SJCRH30 (cell line): ENCODE data around the gene KRT72.

DNA sequence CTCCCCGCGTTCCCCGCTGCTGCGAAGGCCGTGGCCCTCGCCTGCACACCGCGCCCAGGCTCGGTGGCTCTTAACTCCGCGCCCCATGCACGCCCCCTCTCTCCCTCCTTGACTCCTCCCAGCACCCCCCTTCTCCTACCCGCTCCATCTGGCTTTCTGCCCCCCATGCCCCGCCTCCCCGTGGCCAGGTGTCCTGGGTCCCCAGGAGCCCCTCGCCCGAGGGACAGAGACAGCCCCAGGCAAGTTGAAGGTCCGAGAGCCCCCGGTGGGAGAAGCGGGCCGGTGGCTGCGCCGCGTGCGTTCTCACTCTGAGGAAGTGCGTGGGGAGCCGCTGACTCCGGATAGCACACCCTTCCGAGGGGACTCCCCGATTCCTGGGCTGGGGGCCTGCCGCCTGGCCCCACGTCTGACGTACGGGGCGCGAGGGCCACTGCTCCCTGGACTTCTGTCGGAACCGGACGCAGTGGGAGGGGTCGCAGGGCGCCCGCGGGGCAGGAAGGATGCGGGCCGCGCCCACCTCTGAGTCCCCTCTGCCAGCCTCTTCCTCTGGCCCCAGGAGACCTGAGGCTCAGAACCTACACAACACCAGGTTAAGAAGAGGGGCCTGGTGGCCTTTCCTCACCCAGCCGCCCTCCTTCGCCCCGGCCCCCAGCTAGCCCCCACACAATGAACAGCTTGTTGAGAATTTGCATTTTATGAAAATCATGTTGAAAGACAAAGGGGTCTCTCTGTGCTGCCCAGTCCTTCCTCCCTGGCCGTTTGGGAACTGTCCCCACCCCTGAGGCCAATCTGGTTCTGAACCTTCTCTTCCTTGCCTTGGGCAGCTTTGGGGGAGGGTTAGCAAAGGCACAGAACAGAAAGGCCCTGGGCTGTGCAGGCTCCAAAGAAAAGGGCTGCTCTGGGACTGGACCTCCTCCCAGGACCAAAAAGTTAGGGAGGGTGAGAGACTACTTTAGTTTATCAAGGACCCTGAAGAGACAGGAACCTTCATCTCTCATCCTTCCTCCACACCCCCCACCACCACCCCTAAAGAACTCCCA is 975 bp downstream of the TAMALIN start:
- RAMPAGE, long total RNA, result no peak

DNA sequence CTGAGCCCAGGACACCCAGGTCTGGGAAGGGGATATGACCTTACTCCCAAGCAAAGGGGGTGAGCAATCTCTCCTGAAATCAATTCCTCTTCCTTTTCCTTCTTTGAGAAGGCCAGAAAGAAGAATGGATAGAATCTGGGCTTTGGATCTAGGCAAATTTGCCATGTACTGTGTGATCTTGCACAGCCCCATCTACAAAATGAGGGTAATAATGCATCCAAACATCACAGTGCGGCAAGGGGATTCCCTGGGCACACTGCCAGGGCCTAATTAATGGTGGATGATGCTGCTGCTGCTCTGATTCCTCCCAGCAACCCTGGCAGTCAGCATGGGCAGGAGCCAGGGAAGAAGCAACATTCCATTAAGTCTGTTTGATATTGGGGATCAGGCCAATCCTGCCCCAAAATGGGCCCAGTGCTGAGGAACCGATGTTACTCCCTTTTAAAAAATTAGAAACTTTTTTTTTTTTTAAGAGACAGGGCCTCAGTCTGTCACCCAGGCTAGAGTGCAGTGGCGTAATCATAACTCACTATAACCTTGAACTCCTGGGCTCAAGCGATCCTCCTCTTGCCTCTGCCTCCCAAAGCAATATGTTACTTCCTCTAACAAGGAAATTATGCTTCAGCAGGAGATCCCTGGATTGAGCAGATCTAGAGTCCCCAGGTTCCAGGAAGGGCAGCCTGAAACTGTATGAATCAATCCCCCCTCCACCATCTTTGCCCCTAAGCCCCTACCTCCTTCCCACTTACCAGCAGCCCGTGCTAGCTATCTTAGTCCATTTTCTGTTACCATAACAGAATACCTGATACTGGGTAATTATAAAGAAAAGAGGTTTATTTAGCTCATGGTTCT is 4.6 kb downstream of the TAMALIN start:
- RAMPAGE, long total RNA, result no peak

GRCh38 chr12:52022998-52023268 is 16.2 kb downstream of the TAMALIN start:
- RAMPAGE, long total RNA, result no peak

GRCh38 chr12:52044883-52045285 is 6.4 kb upstream of the NR4A1 start:
- RAMPAGE, long total RNA, result no peak

DNA sequence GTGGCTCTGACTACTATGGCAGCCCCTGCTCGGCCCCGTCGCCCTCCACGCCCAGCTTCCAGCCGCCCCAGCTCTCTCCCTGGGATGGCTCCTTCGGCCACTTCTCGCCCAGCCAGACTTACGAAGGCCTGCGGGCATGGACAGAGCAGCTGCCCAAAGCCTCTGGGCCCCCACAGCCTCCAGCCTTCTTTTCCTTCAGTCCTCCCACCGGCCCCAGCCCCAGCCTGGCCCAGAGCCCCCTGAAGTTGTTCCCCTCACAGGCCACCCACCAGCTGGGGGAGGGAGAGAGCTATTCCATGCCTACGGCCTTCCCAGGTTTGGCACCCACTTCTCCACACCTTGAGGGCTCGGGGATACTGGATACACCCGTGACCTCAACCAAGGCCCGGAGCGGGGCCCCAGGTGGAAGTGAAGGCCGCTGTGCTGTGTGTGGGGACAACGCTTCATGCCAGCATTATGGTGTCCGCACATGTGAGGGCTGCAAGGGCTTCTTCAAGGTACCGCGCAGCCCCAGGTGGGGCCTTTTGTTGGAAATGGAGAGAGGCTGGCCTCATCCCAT is 3.5 kb downstream of the NR4A1 start:
- RAMPAGE, long total RNA, result no peak

DNA sequence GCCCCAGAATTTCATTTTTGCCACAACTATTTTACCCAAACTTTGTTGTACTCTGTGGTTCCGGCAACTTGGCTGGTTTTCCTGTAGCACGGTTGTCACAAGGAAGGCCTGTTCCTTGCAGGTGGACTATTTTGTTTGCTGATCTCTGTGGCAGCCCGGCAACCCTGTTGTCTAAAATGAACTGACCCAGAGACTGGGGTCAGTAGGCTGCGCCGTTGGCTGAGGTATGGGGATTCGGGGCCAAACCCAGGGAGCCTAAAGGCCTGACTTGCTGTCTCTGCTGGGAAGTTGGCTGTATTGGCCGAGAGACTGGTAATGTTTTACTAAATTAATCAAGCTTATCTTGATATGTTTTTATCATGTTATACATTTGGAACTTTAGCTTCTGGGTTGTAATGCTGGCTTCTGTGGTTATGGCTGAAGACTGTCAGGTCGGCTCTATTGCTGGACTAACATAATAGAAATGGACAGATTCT is 13.9 kb downstream of the SMIM41 start:
- RAMPAGE, long total RNA, result no peak

DNA sequence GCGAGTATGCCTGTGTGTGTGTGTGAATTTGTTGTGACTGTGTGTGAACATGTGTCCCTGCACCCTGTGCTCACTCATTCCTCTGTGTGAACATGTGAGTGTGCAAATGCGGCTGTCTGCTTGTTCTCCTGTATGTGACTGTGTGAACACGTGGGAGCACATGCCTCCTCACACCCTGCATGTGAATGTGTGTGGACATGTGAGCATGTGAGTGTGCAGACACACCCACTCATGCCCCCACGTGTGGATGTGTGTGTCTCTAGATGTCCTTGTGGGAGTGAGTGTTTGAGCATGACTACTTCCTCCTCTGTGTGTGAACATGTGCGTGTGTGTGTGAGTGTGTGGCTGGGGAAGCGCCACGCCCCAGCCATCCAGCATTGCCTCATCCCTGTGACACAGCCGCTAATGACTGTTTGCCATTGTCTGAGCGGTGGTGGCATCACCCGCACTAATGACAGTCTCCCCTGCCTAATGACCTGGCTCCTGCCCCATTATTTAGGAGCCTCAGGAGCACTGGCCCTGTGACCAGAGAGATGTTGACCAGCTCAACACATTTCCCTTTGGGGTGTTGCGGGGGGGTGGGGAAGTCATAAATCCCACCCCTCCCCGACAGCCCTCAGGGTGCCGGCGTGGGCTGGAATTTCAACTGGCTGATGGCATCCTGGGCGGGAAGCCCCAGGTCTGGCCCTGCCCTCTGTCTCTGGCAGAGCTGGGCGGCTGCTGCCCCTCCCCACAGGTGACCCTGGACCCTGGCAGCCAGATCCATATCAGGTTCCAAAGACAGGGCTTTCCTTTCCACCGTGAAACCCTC is 11.4 kb upstream of the KRT80 start:
- RAMPAGE, long total RNA, result no peak

- RAMPAGE, long total RNA, result no peak
Measured at GRCh38 chr12:52207938-52208371, 16.1 kb upstream of the KRT80 start.

DNA sequence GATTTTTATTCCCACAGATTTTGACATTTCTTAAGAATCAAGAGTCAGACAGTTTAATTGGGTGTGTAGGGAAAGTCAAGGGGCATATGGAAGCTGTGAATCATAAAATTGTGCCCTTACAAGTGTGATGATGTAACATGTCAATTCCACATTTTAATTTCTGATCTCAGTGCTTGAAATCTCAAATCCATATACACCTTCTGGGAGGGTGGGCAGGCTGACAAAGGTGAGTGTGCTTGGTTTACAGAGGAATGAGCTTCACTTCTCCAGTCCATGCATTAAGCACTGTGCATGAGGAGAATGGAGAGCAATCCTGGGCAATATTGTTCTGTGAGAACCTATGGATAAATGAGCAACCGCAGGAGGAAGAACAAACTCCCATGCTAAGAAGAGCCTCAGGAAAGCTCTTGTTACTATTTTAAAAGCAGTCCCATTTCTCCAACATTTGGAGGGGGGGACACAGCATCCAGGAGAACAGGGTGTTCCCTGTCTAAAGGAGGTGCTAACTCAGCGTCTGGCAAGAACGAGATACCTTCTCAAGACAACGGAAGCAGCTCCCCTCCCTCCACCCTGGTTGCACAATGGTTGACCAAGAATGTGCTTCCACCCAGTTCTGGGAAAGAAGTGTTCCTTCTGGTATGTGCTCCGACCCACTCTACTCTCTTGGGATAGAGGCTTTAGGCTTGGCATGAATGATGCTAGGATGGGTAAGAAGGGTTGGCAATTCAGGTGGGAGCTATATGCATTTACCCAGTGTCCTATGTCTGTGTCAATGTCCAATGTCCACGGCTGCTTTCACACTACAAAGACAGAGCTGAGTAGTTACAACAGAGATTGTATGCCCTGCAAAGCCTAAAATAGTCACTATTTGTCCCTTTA is 1.3 kb upstream of the KRT6A start:
- RAMPAGE, long total RNA, result no peak

DNA sequence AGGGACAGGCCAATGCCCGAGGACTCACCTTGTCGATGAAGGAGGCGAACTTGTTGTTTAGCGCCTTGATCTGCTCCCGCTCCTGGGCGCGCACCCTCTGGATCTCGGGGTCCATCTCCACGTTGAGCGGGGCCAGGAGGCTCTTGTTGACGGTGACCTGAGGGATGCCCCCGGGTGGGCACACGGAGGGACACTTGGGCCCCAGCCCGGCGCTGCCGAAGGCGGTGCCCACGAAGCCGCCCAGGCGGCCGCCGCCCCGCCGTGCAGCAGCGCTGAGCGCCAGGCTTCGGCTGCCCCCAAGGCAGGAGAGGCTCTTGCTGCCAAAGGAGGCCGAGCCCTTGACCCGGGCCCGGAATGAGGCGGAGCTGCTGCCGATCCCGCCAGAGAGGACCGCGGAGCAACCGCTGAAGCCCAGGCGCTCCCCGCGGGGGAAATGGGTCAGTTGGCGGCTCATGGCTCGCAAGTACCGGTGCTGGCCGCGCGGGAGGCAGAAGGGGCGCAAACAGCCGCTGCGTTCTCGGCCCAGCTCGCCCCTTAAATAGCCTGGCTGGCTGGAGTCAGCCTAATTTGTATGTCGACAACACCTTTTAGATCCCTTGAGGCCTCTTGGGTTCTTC is at the start of gene KRT72:
KRT72 (minus strand) TSS at position 465 of the 617 bp plus-strand sequence.
- RAMPAGE, long total RNA, result no peak

- RAMPAGE, long total RNA, result no peak
Measured at GRCh38 chr12:52872876-52873435, 24.2 kb upstream of the KRT78 start.

GRCh38 chr12:52899820-52900840 is 4.7 kb downstream of the KRT8 start:
- RAMPAGE, long total RNA, result no peak

- RAMPAGE, long total RNA, result no peak
Measured at GRCh38 chr12:52915548-52916070, 10.7 kb upstream of the KRT8 start.

DNA sequence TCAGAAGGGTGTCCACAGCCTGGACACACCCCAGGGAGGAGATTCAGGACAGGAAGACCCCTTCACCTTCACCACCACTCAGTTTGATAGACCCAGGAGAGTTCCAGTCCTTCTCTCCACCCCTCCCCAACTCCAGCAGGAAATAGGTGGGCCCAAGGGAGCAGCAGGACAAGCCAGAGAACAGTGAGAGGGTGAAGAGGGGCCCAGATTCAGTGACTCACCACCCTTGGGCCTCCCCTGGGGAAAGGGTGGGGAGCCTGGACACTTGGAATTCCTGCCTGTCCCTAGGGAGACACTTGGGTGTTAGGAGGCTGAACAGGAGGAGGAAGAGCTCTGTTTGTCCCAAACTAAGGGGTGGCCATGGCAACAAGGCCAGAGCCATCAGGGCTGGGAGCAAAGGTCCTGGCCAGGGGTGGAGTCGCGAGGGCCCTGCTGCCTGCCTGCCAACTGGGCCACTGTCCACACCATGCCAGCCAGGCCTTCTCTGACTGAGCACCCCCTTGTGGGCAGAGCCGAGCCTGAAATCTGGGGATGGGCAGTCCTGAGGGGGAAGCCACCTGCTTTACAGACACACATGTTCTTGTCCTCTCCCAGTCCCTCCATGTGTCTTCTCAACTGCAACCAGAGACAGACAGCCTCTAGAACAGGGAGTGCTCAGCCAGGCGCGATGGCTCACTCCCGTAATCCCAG is 21.6 kb upstream of the KRT18 start:
- RAMPAGE, long total RNA, result no peak

DNA sequence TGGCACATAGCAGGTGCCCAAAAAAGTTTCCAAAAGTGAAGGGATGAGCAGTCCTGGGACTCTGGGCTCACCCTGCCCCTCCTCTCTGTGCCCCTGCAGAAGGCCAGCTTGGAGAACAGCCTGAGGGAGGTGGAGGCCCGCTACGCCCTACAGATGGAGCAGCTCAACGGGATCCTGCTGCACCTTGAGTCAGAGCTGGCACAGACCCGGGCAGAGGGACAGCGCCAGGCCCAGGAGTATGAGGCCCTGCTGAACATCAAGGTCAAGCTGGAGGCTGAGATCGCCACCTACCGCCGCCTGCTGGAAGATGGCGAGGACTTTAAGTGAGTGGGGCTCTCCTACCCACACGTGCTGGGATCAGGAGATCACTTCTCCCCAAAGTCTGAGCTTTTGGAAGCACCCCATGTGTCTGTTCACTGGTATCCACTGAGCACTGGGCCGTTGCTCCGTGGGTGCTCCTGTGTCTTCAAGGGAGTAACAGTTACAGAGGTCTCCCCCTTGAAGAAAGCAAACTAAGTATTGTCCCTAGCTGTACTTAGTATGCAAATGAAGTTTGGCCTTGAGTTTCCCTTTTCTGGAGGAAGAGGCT is 3.2 kb downstream of the KRT18 start:
- RAMPAGE, long total RNA, result no peak

DNA sequence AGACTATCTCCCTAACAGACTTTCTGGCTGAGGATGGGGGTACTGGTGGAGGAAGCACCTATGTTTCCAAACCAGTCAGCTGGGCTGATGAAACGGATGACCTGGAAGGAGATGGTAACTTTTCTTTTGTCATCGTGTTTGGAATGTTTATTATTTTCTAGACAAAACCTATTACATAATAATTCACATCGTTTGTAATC is 10.1 kb downstream of the EIF4B start:
- RAMPAGE, long total RNA, result no peak

- RAMPAGE, long total RNA, result no peak
Measured at GRCh38 chr12:53043496-53043734, 6.5 kb upstream of the TNS2 start.

- RAMPAGE, long total RNA, result no peak
Measured at GRCh38 chr12:53047534-53047773, 2.4 kb upstream of the TNS2 start.

DNA sequence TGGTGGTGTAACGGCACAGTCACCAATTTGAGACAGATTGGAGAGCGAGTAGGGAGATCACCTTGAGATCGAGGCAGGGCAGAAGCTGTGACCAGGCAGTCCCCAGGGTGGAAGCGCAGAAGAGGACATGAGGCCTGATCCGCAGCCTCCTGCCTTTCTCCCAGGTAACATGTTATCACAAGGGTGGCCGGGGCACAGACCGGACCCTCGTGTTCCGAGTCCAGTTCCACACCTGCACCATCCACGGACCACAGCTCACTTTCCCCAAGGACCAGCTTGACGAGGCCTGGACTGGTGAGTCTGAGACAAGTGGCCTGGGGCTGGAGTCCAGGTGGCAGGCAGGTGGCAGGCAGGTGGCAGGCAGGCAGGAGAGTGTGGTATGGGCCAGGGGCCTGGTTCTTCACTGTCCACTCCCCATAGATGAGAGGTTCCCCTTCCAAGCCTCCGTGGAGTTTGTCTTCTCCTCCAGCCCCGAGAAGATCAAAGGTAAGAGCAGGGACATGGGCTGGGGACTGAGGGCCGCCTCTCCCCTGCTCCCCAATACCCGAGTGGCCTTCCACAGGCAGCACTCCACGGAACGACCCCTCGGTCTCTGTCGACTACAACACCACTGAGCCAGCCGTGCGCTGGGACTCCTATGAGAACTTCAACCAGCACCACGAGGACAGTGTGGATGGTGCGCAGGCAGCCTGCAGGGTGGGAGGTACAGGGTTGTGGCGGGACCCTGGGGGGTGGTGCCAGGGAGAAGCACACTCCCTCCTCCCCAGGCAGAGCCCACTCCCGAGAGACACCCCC is 8.5 kb downstream of the TNS2 start:
- RAMPAGE, long total RNA, result no peak

- RAMPAGE, long total RNA, result no peak
Measured at GRCh38 chr12:53060406-53061207, 10.7 kb downstream of the TNS2 start.